HL-60 (cell line): ENCODE results near the genes IFNL1, LGALS14, CLC and ZNF546.

DNA sequence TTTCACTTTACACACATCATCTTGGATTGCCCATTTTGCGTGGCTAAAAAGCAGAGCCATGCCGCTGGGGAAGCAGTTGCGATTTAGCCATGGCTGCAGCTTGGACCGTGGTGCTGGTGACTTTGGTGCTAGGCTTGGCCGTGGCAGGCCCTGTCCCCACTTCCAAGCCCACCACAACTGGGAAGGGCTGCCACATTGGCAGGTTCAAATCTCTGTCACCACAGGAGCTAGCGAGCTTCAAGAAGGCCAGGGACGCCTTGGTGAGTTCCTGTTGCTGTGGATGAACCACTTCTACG lies at the start of gene IFNL1:
IFNL1 (plus strand) TSS at position 75 of the 296 bp plus-strand sequence.
- RRBS = no CpG with 5 or more reads among the region's 8 CpGs

DNA sequence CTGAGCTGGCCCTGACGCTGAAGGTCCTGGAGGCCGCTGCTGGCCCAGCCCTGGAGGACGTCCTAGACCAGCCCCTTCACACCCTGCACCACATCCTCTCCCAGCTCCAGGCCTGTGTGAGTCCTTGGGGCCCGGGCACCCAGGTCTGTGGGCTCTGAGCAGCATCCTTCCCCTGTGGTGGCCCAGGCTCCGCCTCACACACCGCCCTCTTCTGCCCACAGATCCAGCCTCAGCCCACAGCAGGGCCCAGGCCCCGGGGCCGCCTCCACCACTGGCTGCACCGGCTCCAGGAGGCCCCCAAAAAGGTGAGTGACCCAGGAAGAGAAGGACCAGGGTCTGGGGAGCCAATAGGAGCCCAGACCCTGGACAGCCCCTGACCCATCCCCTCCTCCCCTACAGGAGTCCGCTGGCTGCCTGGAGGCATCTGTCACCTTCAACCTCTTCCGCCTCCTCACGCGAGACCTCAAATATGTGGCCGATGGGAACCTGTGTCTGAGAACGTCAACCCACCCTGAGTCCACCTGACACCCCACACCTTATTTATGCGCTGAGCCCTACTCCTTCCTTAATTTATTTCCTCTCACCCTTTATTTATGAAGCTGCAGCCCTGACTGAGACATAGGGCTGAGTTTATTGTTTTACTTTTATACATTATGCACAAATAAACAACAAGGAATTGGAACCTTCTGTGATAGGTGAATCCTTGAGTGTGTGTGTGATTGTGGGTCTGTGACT lies 2.0 kb downstream of the IFNL1 start:
- RRBS = no CpG with 5 or more reads among the region's 16 CpGs

GRCh38 chr19:39355263-39356104 lies 13.3 kb downstream of the SAMD4B start:
- RRBS = no CpG with 5 or more reads among the region's 8 CpGs

GRCh38 chr19:39422727-39423020 lies 10.2 kb downstream of the PLEKHG2 start:
- RRBS = 82% methylated on average over 4 of the region's 12 CpGs

DNA sequence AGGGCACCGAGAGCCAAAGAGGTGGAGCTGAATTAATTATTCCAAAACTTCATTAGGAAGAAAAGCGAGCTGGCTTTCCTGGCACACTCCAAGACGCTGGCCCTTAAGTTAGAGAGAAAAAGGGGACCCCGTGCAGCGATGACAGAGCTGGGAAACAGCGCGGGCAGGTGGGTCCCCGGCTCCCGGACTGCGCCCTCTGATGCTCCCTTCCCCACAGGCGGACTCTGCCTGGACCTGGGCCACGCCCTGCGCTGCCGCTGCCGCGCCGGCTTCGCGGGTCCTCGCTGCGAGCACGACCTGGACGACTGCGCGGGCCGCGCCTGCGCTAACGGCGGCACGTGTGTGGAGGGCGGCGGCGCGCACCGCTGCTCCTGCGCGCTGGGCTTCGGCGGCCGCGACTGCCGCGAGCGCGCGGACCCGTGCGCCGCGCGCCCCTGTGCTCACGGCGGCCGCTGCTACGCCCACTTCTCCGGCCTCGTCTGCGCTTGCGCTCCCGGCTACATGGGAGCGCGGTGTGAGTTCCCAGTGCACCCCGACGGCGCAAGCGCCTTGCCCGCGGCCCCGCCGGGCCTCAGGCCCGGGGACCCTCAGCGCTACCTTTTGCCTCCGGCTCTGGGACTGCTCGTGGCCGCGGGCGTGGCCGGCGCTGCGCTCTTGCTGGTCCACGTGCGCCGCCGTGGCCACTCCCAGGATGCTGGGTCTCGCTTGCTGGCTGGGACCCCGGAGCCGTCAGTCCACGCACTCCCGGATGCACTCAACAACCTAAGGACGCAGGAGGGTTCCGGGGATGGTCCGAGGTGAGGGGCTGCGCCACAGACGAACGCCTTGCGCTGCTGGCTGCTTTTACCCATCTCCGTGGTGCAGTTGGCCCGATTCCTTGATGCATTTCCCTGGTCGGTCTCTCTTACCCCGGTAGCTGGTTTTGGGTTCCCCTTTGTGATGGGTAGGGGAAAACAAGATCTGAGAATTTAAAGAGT lies 7.8 kb upstream of the SELENOV start:
- RRBS = 13% methylated on average over 30 of the region's 101 CpGs

GRCh38 chr19:39518412-39518854 lies 3.5 kb downstream of the SELENOV start:
- RRBS = no CpG with 5 or more reads among the region's 6 CpGs

- RRBS = no CpG with 5 or more reads among the region's 3 CpGs
These were observed at the start of gene LGALS14 for GRCh38 chr19:39704094-39704621. LGALS14 (plus strand) TSS chr19:39704481.

DNA sequence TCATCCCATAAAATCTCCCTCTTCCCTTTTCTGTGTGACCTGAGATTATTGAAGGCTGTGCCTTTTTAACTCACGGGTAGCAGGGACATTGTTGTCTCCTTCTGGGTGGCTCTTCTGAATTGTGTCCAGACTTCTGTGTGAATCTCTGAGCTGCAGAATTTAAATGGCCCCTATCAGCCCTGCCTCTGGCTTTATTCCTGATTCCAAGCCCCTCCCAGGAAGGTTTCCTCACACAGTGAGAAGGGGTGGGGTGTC lies at the start of gene CLC:
CLC (minus strand) TSS at position 166 of the 255 bp plus-strand sequence.
- RRBS = no CpG with 5 or more reads among the region's 1 CpG

DNA sequence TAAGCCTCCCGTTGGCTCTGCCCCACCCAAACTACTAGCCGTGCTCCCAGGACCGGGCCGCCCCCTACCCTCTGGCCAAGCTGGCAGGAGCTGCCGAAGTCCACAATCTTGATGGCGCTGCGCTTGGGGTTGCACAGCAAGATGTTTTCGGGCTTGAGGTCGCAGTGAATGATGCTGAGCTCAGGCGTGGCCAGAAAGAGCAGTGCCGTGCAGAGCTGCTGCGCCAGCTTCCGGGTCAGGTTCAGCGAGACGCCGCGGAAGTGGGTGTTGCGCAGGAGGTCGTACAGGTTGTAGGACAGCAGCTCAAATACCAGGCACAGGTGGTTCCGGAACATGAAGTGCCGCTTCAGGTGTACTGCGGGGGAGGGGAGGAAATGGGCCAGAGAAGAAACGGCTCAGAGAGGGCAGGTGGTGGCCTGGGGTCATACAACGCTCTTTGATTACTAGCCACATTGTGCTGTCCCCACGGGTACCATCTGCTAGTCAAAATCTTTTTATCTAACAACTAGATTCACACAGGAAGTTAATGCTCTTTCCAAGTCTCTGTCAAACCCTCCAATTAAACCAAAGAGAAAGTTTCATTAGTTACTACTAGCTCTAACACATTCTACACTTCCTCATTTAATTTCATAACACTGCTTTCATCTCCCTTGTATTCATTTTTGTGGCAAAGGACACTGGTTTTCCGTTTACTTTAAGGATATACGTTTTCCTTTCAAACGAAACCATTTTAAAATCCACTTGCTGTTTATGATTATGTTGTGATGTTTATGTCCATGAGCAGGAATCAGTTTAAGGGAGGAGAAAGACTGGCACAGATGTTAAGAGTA lies 5.5 kb downstream of the DYRK1B start:
- RRBS = over 99% methylated on average over 6 of the region's 28 CpGs

- RRBS = no CpG with 5 or more reads among the region's 4 CpGs
These were observed 814 bp upstream of the FBL start for GRCh38 chr19:39846958-39847427.

DNA sequence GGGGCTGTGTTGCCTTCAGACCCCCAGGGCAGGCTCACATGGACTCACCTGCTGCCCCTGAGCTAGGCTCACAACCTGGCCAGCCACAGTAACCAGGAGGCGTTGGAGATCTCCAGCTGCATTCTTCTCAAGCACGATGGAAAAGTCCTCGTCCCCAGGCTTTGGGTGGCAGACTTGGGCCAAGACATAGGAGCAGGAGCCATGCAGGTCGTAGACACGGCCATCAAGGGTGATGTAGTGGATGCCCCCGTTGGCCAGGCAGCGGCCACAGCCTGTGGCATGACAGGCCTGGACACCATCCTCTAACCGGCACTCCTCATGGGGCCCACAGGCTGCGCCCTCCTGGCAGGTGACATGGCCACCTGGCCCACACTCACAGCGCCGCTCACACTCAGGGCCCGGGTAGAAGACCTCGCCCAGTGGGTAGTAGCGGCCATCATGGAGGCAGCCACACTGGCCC lies 27.0 kb upstream of the FBL start:
- RRBS = 90% methylated on average over 5 of the region's 14 CpGs

- RRBS = no CpG with 5 or more reads among the region's 11 CpGs
These were observed 43.7 kb upstream of the FBL start for GRCh38 chr19:39889896-39890163.

DNA sequence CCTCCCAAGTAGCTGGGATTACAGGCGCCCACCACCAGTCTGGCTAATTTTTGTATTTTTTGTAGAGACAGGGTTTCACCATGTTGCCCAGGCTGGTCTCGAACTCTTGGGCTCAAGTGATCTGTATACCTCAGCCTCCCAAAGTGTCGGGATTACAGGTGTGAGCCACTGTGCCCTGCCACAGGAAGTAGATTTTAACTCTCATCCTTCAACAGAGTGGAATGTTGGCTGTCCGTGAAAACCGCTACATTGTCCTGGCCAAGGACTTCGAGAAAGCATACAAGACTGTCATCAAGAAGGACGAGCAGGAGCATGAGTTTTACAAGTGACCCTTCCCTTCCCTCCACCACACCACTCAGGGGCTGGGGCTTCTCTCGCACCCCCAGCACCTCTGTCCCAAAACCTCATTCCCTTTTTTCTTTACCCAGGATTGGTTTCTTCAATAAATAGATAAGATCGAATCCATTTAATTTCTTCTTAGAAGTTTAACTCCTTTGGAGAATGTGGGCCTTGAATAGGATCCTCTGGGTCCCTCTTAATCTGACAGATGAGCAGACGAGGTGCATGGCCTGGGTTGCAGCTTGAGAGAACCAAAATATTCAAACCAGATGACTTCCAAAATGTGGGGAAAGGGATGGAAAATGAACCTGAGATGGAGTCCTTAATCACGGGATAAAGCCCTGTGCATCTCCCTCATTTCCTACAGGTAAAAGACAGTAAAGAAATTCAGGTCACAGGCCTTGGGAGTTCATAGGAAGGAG lies 10.2 kb downstream of the PSMC4 start:
- RRBS = no CpG with 5 or more reads among the region's 11 CpGs

DNA sequence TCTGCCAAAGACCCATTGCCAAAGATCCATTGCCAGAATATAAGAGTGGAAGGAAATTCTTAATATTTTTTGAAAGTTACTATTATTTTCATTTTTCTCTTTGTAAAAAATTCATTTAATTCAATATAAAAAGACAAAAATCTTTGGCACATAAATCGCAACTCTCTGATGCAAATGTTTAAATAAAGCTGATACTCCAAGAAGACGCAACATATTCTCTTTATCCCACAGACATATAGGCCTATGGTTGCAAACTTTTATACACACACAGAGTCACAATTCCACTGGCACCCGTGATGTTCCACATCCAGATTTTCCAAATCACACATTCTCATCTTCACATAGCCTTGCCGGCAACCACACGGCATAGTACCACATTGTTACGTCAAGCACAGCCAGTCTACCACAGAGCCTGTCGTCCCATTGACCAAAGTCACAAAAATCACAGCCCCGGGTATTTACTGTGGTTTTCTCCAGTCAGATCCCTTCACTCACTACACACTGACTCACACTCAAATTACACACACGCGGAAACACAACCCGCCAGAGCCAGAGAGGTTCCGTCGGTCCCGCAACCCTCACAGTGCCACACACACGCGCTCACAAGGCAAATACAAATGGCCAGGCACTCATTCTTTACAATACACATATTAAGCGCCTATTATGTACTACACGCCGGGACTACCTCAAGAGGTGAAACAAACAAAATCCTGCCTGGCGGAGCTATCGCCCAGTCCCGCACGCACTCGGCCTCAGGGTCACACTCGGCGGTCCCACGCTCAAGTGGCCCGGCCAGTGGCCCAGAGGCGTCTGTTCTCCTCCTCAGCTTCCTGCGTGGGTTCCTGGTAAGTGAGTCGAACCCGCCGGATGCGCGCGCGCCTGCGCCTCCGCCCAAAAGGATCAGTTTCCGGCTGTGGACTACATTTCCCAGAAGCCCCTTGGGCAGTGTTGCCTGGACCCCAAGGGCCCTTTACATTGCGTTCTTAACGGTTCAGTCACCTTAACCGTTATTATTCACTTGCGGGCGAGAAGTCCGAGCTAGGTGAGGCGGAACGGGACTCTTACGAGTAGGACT lies at the start of gene ZNF546:
ZNF546 (plus strand) TSS at position 945 of the 1,075 bp plus-strand sequence.
- RRBS = 3% methylated on average over 21 of the region's 49 CpGs

GRCh38 chr19:39997191-39997609 lies 340 bp downstream of the ZNF546 start:
- RRBS = no CpG with 5 or more reads among the region's 21 CpGs

DNA sequence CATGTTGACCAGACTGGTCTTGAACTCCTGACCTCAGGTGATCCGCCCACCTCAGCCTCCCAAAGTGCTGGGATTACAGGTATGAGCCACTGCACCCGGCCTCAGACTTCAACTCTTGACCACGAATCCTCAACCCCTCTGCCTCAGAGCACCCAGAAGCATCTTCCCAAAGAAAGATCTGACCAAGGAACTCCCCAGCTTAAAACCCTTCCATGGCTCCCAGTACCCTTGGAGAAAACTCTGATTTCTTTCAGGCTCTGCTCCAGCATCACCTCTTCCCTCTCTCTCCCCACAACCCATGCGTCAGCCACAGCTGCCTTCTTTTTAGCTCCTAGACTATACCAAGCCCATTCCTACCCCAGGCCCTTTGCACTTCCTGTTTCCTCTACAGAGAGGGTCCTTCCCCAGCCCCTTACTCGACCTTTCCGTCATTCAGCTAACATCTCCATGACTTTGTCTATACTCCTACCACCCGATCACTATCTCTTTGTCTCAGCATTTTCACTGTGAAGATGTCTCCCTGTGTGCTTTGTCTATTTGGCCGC lies 1.2 kb downstream of the CCNP start:
- RRBS = no CpG with 5 or more reads among the region's 8 CpGs

- RRBS = no CpG with 5 or more reads among the region's 12 CpGs
These were observed 1.5 kb upstream of the CCNP start for GRCh38 chr19:40227888-40228401.

DNA sequence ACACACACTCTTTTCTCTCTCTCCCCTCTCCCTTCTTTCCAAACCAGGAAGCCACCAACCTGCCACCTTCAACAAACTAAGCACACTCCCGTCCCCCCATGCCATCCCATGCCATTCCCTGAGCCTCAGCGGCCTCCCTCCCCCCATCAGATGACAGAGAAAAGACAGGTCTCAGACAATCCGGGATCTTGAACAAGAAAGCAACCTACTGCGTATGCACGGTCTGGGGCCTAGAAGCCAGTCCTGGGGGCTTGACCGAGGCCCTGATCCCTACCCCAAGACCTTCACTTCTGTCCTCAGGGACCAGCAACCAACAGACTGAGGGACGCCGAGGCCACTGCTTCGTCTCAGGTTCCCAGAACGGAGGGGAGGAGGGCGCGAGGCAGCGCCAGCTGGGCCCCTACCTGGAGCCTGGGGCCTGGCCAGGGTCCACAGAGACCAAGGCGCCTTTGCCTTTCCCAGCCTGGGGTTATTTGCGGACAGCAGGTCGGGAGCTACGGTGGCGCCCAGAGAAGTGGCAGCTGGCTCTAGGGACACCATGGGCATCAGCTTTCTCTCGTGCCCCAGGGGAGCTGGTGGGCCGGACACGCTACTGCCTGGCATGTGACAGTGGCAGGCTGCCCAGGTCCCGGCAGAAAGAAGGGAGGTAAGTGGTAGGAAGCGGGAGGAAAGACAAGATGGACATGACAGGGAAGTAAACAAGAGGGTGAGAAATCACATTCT lies 19.2 kb downstream of the AKT2 start:
- RRBS = 63% methylated on average over 3 of the region's 23 CpGs

- RRBS = no CpG with 5 or more reads among the region's 18 CpGs
These were observed 688 bp downstream of the PLD3 start for GRCh38 chr19:40349065-40349701.

DNA sequence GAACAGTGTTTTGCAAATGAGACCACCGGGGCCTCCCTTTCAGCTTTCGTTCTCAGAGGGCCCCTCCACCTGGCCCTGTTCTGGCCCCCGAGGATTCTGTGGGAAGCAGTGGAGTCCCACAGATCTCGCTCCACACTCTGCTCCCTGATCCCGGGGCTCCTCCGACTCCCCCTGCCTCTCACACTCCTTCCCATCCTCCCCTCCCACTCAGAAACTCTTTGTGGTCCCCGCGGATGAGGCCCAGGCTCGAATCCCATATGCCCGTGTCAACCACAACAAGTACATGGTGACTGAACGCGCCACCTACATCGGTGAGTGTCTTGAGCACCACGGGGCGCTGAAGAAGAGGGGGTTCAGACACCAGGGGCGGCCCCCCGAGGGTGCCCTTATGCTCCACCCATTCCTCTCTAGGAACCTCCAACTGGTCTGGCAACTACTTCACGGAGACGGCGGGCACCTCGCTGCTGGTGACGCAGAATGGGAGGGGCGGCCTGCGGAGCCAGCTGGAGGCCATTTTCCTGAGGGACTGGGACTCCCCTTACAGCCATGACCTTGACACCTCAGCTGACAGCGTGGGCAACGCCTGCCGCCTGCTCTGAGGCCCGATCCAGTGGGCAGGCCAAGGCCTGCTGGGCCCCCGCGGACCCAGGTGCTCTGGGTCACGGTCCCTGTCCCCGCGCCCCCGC lies 12.3 kb downstream of the HIPK4 start:
- RRBS = no CpG with 5 or more reads among the region's 34 CpGs